Mammary epithelial cell (primary cell): ENCODE results near the genes ITGA2, MOCS2, ESM1 and PLPP1.

- CAGE, long polyA plus RNA = no peak
- RRBS = no CpG with 5 or more reads among the region's 8 CpGs
Observed at GRCh38 chr5:51387942-51388238, 4.6 kb downstream of the ISL1 start.

- CAGE, long polyA plus RNA = no peak
- RRBS = no CpG with 5 or more reads among the region's 2 CpGs
Observed at GRCh38 chr5:52742855-52743408, 44.8 kb upstream of the ITGA1 start.

DNA sequence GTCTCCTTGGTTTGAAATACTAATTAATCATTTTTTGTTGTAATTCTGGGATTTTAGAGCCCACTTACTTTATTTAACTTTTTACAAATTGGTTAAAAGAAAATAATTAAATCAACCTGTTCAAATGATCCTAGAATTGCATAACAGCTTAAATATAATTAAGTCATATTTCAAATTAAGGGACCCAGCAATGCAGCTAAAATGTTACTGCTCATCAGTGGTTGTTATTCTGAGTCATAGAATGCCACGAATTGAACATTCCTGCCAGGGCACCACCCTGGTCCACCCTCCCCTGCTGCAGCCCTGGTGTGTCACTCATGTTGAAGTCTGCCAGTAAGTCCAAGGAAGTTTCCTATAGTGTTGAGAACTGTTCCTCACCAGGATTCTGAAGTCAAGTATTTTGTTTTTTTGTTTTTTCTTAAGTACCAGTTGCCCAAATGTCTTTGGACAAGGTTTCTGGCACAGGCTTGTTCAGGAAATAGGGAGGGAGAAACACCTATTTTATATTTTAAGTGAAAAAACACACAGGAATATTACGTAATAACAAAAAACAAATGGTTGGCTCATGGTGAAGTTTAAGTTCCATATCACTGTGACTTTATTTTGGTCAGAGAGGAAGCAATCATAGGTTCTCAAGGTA lies 4.4 kb upstream of the ITGA1 start:
- CAGE, long polyA plus RNA = no peak
- RRBS = no CpG with 5 or more reads among the region's 2 CpGs

DNA sequence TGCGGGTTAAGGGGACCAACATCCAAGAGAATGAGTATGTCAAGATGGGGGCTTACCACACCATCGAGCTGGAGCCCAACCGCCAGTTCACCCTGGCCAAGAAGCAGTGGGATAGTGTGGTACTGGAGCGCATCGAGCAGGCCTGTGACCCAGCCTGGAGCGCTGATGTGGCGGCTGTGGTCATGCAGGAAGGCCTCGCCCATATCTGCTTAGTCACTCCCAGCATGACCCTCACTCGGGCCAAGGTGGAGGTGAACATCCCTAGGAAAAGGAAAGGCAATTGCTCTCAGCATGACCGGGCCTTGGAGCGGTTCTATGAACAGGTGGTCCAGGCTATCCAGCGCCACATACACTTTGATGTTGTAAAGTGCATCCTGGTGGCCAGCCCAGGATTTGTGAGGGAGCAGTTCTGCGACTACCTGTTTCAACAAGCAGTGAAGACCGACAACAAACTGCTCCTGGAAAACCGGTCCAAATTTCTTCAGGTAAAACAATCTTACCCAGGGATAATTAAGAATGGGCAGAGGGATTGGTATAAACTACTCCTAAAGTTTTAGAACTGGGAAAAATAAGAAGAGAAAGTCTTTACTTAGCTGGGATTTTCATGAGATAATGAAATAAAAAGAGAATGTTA lies 13.0 kb downstream of the ITGA1 start:
- CAGE, long polyA plus RNA = no peak
- RRBS = no CpG with 5 or more reads among the region's 15 CpGs

- CAGE, long polyA plus RNA = no peak
- RRBS = no CpG with 5 or more reads among the region's 4 CpGs
Observed at GRCh38 chr5:52876392-52876948, 88.8 kb downstream of the ITGA1 start.

GRCh38 chr5:52881668-52882134 lies 94.0 kb downstream of the ITGA1 start:
- CAGE, long polyA plus RNA = no peak
- RRBS = no CpG with 5 or more reads among the region's 5 CpGs

- CAGE, long polyA plus RNA = no peak
- RRBS = 2% methylated on average over 16 of the region's 73 CpGs
Observed at GRCh38 chr5:52988662-52989700, at the start of gene ITGA2. TSS of gene ITGA2 (plus strand) at chr5:52989352.

GRCh38 chr5:53108983-53109991 lies at the start of gene MOCS2:
TSS of gene MOCS2 (minus strand) at chr5:53109757.
- CAGE, long polyA plus RNA = no peak
- RRBS = under 1% methylated on average over 19 of the region's 61 CpGs

GRCh38 chr5:53478417-53479037 lies 1.9 kb upstream of the FST start:
- CAGE, long polyA plus RNA = no peak
- RRBS = no CpG with 5 or more reads among the region's 26 CpGs

DNA sequence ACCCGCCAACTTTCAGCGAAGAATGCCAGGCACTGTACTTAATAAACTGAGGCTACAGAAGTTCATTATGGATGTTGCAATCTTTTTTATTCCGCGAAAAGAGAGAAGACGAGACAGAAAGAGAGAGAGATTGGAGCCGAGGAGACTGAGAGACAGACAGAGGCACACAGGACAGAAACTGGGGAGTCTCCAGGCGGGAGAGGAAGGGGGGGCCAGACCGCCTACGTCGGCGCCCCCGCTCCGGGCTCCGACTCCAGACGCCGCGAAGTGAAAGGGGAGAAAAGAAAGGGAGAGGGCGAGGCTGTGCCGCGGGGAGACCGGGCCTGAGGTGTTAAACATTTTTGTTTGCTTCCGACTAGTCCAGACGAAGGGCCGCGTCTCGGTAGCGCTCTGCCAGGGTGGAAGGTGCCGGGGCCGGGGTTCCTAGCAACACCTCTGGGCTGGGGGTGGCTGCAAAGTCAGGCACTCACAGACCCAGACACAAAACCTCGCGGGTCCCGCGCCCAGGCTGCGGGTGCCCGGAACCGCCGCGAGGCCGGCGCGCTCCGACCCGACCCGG lies 864 bp upstream of the FST start:
- CAGE, long polyA plus RNA = no peak
- RRBS = 1% methylated on average over 14 of the region's 44 CpGs

GRCh38 chr5:53984028-53984811 lies 326.2 kb downstream of the ARL15 start:
- CAGE, long polyA plus RNA = no peak
- RRBS = no CpG with 5 or more reads among the region's 3 CpGs

DNA sequence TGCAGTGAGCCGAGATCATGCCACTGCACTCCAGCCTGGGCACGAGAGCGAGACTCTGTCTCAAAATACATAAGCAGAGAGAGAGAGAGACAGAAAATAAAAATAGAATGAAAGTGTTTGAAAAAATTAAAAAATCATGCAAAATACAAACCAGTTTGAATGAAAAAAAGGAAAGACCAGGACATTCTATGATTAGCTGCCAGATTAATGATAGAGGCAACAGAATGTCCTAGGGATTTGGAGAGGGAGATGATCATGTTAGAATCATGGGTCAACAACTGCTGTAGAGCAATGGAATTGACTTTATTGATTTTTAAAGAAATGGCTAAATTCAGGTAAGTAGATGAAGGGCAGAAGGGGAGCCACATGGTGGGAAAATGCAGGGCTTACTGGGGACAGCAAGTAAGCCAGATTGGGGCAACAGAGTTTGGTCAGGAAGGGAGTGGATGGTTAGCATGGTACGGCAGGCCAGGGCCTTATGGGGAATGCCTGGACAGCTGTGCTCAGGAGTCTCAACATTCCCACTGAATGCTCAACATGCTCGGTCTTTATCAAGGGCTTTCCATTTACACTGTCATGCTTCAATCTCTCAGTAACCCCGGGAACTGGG lies 263.8 kb downstream of the ARL15 start:
- CAGE, long polyA plus RNA = no peak
- RRBS = no CpG with 5 or more reads among the region's 6 CpGs

DNA sequence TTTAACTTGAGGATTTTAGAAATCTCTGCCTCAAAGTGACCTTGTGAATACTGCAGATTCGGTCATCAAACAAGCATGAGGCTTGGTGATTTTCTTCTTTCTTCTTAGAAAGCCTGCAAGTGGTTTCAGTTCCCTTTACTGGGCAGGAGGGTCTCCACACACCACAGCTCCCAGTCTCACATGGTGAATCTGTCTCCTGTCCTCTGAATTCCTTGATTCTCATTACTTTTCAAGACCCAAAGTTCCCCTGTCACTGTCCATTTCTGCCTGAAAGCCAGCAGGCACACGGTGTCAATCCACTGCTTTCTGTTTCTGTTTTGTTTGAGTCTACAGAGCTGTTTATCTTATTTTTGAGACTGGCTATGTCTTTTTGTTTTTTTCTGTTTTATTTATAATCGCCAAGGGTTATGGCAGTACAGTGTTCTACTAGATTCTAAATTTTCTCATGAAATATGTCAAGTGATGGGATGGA lies 14.2 kb downstream of the HSPB3 start:
- CAGE, long polyA plus RNA = no peak
- RRBS = no CpG with 5 or more reads among the region's 3 CpGs

GRCh38 chr5:54522140-54522593 lies 4.6 kb downstream of the SNX18 start:
- CAGE, long polyA plus RNA = no peak
- RRBS = no CpG with 5 or more reads among the region's 3 CpGs

DNA sequence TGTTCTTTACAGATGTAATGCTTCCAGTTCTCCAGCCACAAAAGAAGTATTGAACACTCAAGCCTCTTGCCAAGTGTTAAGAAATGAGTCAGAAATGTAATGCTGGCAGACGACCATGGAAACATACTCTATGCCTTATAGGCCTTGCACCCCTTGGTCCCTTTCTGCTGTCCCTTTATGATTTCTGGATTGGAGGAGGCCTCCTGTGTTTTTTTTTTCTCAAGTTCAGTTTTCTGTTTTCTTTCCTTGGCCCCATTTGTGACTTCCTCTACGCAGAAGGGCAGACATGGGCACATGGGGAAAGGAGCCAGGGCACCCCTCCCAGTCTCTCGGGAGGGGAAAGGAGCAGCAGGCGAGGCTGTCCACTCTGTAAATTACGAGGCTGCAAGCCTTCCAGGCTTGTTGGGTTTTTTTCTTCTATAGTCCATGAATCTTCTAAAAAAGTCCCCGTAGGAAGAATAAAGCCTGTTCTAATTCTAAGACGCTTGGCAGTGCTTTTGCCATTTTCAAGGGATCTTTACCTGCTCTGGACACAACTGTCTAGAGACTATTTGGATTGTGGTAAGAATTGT lies 53.4 kb downstream of the SNX18 start:
- CAGE, long polyA plus RNA = no peak
- RRBS = no CpG with 5 or more reads among the region's 7 CpGs

DNA sequence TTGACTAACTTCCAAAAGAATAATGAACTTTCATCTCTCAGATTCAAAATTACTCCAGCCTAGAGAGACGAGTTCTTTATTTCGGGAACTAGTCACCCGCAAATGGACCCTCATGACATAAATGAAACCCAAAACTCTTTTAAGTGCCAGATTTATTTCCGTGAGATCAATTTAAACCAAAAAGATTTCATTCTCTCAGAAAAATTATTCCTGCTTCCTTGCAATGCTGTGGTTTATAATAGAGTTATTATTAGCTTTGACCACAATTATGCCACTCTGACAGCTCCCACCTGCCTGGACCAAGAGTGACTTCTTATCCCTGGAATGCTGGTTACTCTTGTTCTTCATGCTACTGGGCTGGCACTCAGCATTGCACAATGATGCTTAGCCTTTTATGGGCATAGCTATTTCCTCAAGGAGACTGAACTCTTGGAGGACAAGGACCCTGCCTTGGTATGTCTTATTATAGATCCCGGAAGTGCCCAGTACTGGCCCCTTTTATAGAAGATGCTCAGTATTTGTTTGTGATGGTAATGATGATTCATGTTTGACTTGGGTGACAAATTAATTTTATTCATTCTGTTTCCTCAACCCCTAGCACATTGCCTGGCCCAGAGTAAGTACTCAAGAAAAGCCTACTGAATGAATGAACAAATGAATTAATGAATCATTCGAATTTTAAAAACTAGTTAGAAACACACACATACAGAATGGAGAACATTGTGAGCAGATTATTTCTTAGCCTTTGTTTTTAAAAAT lies 183.6 kb downstream of the SNX18 start:
- CAGE, long polyA plus RNA = no peak
- RRBS = no CpG with 5 or more reads among the region's 6 CpGs

GRCh38 chr5:54985171-54986199 lies at the start of gene ESM1:
TSS of gene ESM1 (minus strand) at chr5:54985593.
- CAGE, long polyA plus RNA = no peak
- RRBS = 35% methylated on average over 2 of the region's 28 CpGs

GRCh38 chr5:55037402-55037914 lies 13.4 kb downstream of the GZMK start:
- CAGE, long polyA plus RNA = no peak
- RRBS = no CpG with 5 or more reads among the region's 4 CpGs

- CAGE, long polyA plus RNA = no peak
- RRBS = no CpG with 5 or more reads among the region's 3 CpGs
Observed at GRCh38 chr5:55435967-55436421, 98.8 kb downstream of the PLPP1 start.

DNA sequence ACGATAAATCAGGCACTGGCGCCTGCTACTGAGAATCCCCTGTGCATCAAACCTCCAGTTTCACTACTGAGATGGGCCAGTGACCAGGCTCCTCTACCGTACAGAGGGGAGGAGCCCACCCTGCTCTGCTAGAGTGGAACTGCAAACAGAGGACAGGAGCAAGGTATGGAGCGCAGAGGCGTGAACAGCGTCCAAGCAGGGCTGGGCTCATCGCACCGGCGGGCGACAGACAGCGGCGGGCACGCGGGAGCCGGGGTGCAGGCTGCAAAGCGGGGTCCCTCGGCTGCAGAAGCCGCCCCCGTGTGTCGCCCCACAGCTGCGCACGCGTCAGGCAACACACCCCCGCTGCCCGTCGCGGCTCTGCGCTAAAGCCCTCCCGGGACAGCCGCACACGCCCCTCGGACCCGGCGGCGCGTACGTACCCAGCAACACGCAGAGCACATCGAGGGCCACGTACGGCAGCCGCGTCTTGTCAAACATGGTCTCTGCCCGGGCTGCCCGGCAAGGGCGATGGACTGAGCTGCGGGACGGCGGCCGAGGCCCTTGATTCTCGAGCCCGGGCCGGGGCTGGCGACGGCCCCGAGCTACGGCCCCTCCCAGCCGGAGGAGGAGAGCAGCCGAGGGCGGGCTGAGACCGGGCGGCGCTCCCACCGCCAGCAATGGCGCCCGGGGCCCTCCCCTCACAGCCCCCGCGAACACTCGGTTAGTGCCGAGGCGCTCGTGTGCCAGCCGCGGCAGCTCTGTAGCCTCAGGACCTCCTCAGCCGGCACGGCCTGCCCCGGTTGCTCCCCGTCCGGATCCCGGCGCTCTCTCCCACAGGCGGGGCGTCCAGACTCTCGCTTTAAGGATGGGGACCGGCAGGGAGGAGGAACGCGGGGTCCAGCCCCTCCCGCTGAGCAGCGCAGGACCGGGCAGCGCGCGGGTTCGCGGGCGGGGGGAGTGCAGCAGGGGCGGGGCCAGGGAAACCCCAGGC lies at the start of gene PLPP1:
PLPP1 (minus strand) TSS at position 815 of the 973 bp plus-strand sequence.
- CAGE, long polyA plus RNA = no peak
- RRBS = 2% methylated on average over 49 of the region's 97 CpGs